HGPS cell (cell line): ENCODE data around the genes NAXD and CARS2.

DNA sequence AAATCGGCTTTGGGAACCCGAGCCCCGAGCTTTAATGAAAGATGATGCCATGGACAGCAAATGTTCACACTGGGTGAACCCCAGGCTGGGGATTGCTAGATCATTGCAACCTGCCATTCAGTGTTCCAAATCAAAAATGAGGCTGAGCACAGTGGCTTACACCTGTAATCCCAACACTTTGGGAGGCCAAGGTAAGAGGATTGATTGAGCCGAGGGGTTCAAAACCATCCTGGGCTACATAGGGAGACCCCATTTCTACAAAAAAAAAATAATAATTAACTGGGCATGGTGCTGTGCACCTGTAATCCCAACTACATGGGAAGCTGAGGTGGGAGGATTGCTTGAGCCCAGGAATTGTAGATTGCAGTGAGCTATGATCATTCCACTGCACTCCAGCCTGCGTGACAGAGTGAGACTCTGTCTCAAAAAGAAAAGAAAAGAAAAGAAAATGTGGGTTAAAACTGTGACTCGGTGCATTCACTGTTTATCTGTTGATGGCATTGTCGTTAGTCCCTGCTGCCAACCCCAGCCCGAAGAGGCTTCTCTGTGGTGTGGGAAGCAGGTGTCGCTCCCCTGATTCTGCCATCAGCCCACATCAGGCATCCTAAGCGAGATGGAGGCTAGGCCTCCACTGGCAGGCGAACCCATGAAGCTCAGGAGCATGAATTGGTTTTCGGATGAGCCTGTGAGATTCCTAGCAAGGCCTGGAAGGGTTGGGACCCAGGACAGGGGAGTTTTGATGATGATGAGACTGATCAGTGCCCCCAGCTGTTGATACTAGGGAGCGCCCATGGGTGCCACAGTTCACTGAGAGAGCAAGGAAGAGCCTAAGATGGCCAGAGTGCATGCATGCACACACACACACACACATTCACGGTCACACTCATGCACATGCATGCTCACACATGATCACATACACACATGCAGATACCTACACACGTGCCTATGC is 87.5 kb downstream of the RAB20 start:
- RRBS = no CpG with 5 or more reads among the region's 15 CpGs

GRCh38 chr13:110507727-110508380 is 53.7 kb downstream of the RAB20 start:
- RRBS = 98% methylated on average over 5 of the region's 23 CpGs

GRCh38 chr13:110518416-110518941 is 43.0 kb downstream of the RAB20 start:
- RRBS = no CpG with 5 or more reads among the region's 14 CpGs

DNA sequence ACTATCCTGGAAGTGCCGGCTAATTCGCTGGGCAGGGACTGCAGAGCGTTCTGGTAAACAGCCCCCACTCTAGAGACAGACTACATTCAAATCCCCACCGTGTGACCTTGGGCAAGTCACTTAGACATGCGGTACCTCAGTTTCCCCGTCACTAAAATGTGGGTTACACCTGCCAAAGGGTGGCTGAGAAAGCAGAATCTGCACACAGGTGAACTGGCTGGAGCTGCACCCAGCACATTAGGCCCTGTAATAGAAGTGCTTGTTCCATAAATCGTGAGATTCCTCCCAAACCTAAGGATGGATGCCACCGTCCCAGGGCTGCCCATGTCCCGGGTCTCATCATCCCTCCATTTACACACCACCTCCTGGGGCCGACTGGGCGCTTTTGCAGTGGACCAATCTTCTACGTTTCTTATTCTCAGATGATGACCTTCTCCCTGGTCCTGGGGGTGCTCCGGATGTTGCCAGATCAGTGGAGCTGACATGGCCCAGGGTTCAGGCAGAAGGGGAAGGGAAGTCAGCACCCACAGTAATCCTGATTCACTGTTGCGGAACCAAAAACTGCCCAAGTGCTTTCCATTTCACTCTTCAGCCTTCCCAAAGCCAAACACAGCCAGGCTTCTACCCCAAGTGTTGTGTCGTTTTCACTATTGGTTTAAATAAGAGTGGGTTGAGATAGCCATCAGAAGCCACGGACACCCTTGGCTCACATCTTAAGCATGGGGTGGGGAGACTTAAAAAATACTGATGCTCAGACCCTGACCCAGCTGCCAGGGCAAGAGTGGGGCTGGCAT is 29.9 kb downstream of the RAB20 start:
- RRBS = 89% methylated on average over 1 of the region's 16 CpGs

DNA sequence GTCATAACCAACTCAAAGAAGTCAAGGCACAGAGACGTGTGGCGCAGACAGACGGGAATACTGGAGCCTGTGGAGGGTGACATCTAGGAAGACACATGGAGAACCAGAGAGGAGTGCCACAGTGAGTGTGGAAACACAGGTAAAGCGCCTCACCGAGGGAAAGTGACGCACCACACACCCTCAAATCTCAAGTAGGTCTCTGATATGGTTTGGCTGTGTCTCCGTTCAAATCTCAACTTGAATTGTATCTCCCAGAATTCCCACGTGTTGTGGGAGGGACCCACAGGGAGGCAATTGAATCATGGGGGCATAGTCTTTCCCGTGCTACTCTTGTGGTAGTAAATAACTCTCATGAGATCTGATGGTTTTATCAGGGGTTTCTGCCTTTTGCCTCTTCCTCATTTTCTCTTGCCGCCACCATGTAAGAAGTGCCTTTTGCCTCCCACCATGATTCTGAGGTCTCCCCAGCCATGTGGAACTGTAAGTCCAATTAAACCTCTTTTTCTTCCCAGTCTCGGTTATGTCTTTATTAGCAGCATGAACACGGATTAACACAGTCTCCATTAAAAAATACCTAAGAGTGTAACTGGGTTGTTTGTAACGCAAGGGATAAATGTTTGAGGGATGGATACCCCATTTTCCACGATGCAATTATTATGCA is 16.8 kb downstream of the RAB20 start:
- RRBS = no CpG with 5 or more reads among the region's 14 CpGs

DNA sequence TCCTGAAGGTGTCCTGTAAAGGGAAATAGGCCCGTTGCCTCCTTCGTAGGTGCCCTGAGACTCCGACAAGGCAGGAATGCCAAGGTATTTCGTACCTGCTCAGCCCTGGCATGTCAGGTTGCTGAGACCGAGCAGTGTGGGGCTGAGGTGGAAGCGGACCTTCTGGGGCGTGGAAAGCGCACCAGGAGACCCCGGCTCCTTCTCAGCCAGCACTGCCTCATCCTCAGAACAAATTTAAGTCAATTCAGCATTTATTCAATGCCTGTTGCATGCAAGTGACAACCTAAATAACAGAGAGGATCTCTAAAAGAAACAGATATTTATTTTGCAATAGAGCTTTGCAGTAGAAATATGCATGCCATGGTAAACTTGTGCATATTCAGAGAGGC is 1.3 kb upstream of the RAB20 start:
- RRBS = no CpG with 5 or more reads among the region's 9 CpGs

DNA sequence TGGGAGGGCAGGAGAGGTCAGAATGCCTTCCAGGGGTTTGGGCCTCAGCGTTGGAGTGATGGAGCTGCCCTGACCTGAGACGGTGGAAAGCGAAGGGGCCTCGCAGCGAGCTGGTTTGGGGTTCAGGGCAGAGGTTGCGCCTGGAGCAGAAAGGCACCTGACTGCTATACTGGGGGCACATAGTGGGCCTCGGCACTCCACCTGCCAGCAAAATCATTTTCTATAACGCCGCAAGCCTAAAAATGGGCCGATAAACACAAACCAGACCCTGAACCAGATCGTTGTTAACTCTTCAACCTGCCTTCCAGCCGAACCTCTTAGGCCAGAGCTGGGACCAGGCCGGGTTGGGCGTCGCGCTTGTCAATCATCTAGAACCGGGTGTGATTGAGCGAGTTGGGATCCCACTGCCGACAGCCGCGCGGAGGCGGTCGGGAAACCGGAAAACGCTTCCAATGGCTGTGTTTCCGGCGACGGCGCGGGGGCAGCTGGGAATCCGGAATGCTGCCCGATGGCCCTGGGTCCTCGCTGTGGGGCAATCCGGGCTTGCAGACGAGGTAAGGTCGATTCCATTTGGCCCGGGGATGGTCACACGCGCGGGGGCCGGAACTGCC is at the start of gene NAXD:
Gene NAXD (plus strand): TSS at position 452 of the 611 bp plus-strand sequence.
- RRBS = 2% methylated on average over 18 of the region's 42 CpGs

DNA sequence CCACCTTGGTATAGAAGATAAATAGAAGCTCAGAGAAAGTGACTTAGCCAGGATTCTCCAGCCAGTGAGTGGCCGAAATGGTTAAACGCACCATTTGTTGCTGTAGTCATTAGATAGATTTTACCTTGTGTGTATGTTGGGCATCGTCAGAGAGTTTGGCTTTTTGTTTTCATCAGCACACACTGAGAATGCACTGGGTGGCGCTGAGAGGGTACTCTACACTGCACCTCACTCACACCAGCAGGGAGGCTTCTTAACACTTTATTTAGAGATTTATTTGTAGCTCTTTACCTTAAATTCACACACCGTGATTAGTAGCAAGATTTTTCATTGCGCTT is 1.4 kb downstream of the NAXD start:
- RRBS = no CpG with 5 or more reads among the region's 6 CpGs

- RRBS = 95% methylated on average over 1 of the region's 35 CpGs
Measured at GRCh38 chr13:110665460-110666608, 40.1 kb downstream of the CARS2 start.

DNA sequence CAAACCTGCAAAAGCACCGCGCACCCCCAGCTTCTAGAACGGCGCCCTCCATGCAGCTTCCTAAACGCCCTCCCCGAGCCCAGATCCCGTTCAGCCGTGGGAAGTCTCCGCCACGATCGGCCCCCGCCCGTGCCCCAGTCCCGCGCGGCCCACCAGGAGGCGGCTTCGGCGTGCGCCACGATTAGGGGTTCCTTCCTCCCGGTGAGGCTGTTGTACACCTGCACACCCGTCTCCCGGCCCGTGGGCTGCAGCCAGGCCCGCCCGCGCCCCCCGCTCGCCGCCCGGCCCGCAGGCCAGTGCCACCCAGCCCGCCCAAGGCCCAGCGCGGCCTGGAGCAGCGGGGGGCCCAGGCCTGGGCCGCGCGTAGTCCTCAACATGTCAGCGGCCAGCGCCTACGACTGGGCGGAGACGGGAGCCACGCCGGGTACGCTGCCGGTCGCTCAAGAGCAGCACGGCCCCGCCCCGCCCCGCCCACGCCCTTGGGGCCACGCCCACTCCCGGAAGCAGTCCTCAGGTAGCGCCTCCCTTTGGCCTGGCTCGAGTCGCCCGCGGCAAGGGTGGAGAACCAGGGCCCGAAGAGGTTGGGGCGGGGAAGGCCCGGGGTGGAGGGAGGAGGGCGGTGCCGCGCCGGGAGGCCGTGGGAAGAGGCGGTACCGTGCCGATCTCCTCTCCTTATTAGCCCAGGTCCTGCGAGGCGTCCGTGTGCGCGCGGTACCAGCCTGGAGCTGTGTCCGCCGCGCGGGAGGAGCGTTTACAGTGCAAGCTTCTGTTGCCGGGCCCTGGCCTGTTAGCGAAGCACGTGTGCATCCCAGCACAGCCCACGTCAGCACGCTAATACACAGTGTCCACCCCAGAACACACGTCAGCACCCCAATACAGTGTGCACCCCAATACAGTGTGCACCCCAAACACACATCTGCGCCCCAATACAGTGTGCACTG is at the start of gene CARS2:
Gene CARS2 (minus strand): TSS at position 400 of the 941 bp plus-strand sequence.
- RRBS = 2% methylated on average over 23 of the region's 91 CpGs

DNA sequence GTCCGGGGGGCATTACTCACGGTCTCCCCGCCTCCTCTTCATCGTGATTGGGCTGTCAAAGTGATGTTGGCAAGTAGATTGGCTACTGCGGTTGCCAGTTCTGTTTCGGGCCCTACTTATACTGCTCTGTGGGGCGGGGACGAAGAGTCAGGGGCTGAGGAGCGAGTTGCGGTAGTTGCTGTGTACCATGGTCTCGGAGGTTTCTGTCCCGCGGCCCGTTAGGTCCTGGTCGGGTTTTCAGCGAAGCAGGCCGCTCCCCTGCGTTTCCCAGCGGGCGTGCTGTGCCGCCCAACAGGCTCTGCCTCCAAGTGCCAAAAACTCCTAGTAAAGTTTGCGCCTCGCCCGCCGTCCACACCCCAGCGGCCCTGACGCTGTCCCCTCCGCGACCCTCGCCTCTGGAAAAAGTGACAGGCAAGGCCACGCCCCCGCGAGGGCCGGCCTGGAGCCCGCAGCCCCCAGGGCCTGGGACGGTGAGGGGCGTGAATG is 340 bp upstream of the ING1 start:
- RRBS = 1% methylated on average over 4 of the region's 37 CpGs

DNA sequence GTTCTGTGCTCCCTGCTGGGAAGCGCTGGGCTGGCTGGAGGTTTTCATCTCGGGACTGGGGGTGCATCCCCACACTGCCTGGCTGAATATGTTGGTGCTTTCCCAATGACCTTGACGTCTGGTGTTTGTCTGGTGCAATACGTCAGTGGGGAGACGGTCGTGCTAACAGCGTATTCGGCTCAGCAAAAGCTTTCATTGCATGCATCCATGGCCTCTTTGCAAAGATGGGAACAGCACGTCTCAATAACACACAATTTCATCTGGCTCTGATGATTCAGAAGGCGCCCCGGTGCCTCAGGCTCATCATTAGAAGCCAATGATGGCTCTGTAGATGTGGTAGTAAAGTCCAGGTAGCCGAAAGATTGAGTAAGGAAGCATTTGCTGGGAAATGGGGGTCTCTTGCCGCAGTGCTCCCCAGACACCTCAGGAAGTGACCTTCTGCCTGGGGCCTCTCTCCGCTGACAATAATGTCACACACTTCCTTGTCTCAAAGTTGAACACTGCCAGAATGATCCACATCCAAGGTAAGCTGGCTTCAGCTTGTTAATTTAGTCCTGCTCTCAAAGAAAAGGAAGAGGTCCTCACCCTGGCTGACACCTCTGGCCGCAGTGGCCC is 97.7 kb downstream of the ING1 start:
- RRBS = no CpG with 5 or more reads among the region's 15 CpGs

DNA sequence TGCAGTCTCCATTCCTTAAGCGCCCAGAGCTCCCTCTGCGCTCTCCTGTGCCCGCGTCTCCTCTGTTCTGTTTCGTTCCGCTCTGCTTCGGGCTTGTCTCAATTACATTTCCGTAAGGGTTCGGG is 98.8 kb downstream of the ING1 start:
- RRBS = no CpG with 5 or more reads among the region's 9 CpGs

GRCh38 chr13:110915083-110915966 is 456 bp upstream of the ANKRD10 start:
- RRBS = 2% methylated on average over 53 of the region's 80 CpGs

DNA sequence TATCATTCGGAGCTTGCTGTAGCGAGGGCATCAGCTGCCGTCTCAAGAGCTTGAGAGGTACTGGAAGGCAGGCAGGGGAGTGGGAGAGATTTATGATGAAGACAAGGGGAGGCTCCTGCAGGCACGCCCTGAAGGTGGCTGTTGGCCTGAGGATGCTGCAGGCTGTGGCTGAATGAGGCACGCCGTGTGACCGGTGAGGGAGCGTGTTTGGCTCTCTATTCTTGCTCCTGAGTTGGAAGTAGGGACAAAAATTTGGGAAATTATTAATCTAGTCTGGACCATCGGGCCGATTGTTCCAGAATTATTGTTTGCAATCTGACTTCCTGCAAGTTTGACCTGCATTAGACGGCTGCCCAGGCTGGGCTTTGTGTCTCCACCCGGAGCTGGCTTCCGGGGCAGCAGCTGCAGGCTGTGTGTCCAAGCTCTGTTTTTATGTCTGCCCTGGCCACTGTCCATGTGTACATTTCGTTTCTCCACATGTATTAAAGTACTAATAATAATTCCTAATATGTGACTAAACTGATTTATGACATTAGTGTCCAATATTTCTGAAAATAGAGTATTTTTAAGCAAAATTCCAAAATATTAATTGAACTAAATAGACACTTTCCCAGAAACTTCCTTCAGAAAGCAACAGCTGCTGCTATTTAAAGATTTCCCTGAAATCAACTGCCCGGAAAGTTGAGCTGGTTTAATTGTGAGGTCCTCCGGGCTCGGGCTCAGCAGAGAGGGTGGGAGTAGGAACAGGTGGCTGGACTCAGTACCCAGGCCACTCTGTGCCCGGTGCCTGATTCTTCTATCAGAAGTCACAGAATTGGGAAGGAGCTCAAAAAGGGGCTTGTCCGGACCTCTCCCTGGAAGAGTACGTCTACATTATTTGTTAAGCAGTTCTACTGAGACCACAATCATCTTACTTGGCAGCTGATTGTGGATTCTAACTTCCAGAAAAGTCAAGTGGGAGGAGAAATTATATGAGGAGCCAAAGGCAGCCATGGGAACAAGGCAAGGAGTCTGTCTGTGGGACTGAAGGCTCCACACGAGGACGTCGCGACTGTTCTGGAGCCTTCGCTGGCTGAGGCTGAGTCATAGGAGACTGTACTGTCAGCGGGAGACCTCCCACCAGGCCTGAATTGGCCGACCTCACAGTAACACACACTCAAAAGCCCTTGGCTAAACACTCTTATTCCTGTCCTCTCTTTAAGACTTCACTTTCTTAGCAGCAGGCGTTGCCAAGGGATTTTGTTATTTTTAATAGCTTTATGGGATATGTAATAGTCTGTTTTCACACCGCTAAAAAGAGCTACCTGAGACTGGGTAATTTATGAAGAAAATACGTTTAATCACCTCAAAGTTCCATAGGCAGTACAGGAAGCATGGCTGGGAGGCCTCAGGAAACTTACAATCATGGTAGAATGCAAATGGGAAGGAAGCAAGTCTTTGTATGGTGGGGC is 91.5 kb upstream of the ANKRD10 start:
- RRBS = 8% methylated on average over 4 of the region's 30 CpGs

DNA sequence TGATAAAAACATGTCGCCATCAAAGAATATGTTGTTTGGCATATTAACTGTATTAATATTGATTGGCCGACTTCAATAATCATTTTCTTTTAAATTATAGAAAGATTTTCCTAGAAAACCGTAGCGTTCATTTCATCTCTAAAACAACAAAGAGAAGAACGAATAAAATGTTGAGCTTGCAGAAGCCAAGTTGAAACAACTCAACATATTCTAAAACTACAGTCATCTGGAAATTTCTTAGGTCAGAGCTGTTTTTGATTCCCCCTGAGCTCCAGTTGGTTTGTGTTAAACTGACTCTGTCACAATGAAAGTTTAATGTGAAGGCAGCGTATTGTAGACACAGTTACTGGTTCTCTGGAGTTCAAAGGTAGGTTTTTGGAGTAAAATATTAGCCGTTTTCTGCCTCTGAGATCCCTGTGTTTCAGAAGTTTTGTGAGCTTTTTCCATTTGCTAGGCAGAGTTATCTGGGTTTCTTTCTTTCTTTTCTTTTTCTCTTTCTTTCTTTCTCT is 2.1 kb downstream of the ARHGEF7 start:
- RRBS = no CpG with 5 or more reads among the region's 7 CpGs

GRCh38 chr13:111204389-111205593 is 89.7 kb downstream of the ARHGEF7 start:
- RRBS = no CpG with 5 or more reads among the region's 25 CpGs

DNA sequence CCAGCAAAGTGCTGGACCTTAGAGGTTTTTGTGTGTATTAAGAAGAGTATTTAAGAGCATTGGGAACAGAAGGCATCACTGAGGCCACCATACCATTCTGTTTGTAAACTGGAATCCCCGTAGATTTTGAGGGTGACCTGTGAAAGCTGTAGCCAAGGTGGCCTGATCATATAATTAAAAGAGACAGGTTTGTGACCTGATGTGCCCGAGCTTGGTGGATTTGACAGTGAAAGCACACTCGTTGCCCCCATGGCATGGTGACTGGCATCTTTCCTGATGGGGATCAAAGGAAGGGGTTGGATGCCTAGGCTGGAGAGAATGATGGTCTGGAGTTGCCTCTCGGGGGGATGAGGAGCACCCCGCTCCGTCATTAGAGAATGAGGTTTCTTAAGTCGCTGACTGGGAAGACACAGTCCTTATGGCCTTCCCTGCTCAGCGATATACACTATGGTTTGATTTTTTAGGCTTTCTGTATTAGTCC is 82.0 kb upstream of the TEX29 start:
- RRBS = no CpG with 5 or more reads among the region's 8 CpGs

GRCh38 chr13:111278783-111279288 is 41.6 kb upstream of the TEX29 start:
- RRBS = no CpG with 5 or more reads among the region's 7 CpGs

GRCh38 chr13:111280700-111281012 is 39.8 kb upstream of the TEX29 start:
- RRBS = no CpG with 5 or more reads among the region's 6 CpGs